ENCODE results near the genes ESD and RCBTB1.

- PRO-cap: bidirectional peak, plus-strand start at chr13:46797258, minus-strand start at chr13:46797102
- RAMPAGE, long total RNA, 2 experiments: start-site peak on the minus strand in 2 of 2 experiments, at chr13:46797123-46797181 at its widest, 45 to 547 reads per replicate
Measured at GRCh38 chr13:46797013-46798015, at the start of gene ESD. TSS of gene ESD (minus strand) at chr13:46797161.

- PRO-cap: no peak
- RAMPAGE, long total RNA, 2 experiments: no peak in any of the 2 experiments
Measured at GRCh38 chr13:47589334-47589675, 411.8 kb downstream of the SUCLA2 start.

DNA sequence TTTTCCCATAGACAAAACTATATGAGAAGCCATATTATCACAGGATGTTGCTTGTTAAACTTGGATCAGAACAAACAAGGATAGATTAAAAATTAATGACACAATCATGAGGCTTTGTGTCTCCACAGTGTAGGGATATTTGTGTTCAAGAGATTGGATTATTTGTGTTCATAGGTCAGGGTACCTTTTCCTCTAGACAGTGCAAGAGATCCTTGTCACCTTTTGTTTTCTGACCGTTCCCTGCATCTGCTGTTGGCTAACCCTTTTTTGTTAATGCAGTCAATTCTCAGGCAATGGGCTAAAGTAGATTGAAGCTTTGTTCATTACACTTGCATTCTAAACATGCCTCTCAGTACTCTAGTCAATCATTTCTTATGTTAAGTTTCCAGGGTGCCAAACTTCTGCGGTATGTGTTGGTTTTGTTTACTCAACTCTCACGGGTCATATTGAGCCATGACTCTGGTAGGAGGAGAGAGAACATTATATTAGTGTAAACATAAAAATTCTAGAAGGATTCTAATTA is 1.7 kb upstream of the MED4 start:
- PRO-cap: no peak
- RAMPAGE, long total RNA, 2 experiments: no peak in any of the 2 experiments

DNA sequence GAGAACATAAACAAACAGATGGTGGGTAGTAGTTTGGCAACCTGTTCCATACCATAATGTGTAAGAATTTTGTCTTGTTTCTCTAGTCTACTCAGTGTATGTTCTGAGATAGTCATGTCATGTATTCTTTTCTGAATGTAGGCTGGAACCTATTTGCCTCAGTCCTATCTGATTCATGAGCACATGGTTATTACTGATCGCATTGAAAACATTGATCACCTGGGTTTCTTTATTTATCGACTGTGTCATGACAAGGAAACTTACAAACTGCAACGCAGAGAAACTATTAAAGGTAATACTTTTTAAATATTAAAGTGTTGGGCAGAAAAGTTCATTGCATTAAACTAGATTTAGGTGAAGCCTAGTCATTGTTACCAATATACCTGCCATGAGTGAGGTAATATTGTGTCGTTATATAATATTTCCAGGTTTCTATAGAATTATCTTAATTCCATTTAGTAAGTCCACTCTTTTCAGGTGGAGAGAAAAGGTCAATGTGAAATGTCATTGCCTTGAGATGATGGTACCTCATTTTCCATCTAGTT is 25.7 kb downstream of the ITM2B start:
- PRO-cap: no peak
- RAMPAGE, long total RNA, 2 experiments: no peak in any of the 2 experiments

DNA sequence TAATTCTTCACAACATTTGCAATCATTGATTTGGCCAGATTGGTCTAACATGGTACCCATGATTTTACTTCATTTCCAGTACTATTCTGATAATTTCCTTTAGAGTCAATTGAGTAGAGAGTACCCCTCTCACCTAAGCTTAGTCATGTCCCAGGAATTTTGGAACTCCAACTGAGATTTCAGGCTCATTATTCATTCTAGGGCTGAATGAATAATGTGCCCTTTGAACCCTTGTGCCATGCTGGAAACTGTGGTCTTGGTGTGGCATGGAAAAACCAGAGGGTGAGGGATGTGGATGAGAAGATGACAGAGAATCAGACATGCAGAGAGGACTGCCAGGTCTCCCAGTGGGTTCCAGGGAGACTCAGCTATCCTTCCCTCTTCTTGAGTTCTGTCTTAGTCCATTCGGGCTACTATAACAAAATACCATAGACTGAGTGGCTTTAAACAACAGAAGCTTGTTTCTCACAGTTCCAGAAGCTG is 30.2 kb downstream of the ITM2B start:
- PRO-cap: no peak
- RAMPAGE, long total RNA, 2 experiments: no peak in any of the 2 experiments

DNA sequence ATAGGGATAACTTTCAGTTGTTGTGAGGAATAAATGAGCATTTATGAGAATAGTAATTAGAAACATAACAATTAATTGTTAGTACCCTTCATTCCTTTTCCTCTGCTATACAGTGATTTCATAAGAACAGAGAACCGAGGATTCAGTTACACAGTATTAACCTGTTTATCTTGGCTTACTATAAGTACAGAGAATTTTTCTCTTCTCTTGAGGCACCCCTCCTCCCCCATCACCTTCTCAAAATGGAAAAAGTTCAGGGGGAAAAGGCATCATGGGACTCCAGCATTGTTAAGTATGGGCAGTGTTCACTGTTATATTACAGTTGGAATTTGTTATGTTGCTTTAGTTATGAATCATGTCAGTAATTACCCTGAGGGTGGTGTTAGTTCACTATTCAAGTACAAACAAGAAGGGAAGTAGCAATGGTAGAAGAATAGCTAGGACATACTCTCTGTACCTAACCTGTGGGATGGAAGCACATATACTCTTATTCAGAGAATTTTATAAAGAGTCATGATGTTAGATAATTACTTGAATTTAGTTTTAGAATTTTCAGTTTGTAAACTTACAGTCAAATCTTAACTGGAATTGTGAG is 12.1 kb downstream of the LPAR6 start:
- PRO-cap: unidirectional peak, plus-strand start at position 422 of the sequence
- RAMPAGE, long total RNA, 2 experiments: no peak in any of the 2 experiments

DNA sequence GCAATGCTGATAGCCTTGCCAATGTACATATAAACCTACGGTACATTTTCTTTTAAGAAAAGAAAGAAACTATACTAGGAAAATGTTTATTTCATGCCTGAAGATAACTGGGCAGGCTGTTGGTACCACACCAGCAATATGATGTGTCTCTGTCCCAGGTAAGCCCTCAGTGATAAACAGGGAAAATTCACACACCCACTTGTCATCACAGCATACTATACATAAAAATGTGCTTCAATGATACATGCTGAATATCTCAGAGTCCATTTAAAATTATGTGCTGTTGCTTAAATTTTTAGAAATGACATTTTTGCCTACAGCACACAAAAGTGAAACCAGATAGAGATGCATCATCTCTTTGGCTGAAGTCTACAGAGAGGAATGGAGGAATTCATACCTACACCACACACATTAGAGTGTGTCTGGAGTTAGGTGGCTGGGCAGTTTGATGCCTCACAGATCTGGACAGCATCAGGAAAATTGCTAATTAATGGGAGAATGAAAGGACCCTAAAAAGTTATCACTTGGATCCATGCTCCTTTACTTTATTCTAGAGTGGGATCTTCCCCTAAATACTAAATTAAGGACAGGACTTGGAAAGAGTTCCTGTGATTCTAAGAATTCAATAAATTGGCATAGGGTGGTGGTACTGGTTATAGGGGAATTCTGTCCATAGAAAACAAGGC is 41.5 kb downstream of the RCBTB2 start:
- PRO-cap: no peak
- RAMPAGE, long total RNA, 2 experiments: no peak in any of the 2 experiments

DNA sequence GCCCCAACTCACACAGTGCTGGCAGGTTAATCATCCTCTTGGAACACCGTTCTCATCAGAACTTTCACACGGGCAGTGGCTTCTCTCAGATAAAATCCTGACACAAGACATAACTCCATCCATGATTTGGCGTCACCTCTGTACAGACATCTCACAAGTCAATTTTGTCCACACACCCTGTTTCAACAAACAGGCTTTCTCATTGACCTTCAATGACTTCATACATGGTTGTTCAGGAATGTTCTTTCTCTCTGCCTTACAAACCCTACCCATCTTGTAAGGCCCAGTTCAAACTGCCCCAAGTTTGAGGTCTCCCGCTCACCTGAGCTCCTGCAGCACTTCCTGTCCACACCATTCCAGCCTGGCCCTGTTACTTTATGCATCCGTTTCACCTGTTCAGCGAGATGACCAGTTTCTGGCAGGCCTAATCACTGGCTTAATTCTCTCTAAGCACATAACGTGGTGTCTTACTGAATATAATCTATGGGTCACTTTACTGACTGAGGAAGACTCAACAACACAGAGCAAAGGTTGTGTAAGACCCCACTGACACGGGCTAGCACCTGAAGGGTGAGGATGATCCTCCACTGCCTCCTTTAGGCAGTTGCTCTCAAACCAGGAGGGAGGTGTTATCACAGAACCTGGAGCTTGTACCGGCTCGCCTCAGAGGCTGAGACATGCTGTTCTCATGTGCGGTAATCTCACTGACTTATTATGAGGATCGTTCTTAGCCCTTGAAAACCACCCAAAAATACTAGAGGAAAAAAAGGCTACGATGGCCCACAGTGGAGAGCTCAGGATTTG is 28.5 kb downstream of the RCBTB2 start:
- PRO-cap: no peak
- RAMPAGE, long total RNA, 2 experiments: no peak in any of the 2 experiments

- PRO-cap: no peak
- RAMPAGE, long total RNA, 2 experiments: no peak in any of the 2 experiments
Measured at GRCh38 chr13:48655089-48655694, 1.5 kb downstream of the CYSLTR2 start.

DNA sequence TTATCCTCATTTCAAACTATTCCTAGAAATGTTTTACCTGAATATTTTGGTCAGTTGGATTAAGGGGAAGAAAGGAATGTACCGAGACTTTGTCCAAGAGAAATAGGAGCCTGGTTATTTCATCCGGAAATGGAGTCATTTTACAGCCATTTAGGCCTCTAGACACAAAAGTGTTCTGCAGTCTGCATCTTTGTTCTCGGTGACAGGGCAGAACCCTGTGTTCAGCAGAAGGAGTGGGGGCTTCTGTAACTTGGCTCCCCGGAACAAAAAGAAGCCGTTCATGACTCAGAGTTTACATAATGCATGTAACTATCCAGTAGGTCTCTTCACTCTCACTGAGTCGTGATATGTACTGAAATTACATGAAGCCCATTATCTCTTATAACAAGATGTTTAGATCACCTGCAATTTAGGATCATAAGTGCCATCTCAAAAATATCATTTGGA is 21.6 kb upstream of the FNDC3A start:
- PRO-cap: no peak
- RAMPAGE, long total RNA, 2 experiments: no peak in any of the 2 experiments

DNA sequence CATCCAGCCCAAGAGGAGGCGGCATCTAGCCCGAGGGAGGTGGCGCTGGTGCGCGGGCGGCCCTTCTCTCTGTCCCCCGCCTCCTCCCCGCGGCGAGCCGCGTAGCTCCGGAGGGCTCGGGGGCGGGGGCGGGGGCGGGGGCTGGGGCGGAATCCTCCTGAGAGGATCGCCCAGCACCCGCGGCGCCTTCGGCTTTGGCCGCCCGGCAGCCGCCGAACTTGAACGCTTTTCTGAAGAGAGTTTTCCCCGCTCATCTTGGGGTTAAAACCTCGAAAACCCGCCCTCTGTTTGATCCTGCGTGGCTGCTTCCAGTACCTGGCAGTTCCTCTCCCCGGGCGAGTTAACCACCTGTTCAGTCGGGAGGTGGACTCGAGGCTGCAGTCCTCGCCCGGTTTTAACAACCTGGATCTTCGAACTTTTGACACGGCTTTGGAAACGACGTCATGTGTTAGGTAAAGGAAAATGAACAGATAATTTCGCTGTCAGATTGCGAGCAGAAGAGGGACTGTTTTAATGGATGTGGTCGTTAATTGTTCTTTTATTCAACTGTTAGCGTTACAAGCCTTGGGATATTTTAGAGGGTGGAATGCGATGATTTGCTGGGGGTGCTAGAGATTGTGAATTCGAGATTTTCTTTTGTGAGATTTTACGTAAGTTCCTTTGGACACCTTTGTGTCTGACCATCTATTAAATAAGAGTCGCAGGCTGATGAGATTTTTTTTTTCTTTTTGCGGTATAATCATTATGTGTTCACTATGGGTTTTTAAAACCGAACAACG is 943 bp downstream of the FNDC3A start:
- PRO-cap: bidirectional peak, plus-strand start at position 137 of the sequence, minus-strand start at position 74 of the sequence; bidirectional peak, plus-strand start at position 355 of the sequence, minus-strand start at position 232 of the sequence
- RAMPAGE, long total RNA, 2 experiments: start-site peak on the plus strand in 2 of 2 experiments, centred at positions 164 to 338 of the sequence, 25 to 35 reads per replicate; start-site peak on the minus strand in 1 of 2 experiments, centred at position 34 of the sequence, 5 reads per replicate

GRCh38 chr13:49585350-49586573 is at the start of gene RCBTB1:
TSS of gene RCBTB1 (minus strand) at chr13:49585558.
- PRO-cap: bidirectional peak, plus-strand start at chr13:49585605, minus-strand start at chr13:49585504
- RAMPAGE, long total RNA, 2 experiments: start-site peak on the minus strand in 2 of 2 experiments, at chr13:49585539-49585587 at its widest, 158 to 177 reads per replicate

GRCh38 chr13:49671844-49672593 is 19.3 kb downstream of the EBPL start:
- PRO-cap: no peak
- RAMPAGE, long total RNA, 2 experiments: no peak in any of the 2 experiments

DNA sequence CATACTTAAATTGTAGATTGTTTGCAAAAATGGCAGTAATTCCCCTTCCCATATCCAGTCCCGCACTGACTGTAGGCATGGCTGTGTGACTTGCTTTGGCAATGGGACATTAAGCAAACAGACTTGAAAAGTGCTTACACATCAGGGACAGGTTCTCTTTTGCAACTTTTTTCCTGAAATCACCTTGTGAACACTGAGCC is 42.2 kb upstream of the EBPL start:
- PRO-cap: no peak
- RAMPAGE, long total RNA, 2 experiments: no peak in any of the 2 experiments

DNA sequence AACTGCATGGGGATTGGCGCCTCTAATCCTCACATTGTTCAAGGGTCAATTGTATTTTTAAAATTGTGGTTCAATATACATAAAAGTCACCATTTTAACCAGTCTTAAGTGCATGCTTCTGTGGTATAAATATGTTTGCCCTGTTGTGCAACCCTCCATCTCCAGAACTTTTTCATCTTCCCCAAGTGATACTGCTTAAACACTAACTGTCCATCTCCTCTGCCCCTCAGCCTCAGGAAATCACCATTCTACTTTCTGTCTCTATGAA is 38.0 kb downstream of the KCNRG start:
- PRO-cap: no peak
- RAMPAGE, long total RNA, 2 experiments: no peak in any of the 2 experiments

GRCh38 chr13:50080393-50080759 is 65.1 kb downstream of the KCNRG start:
- PRO-cap: bidirectional peak, plus-strand start at chr13:50080791, minus-strand start at chr13:50080608
- RAMPAGE, long total RNA, 2 experiments: no peak in any of the 2 experiments

GRCh38 chr13:50122274-50123364 is 107.4 kb downstream of the KCNRG start:
- PRO-cap: no peak
- RAMPAGE, long total RNA, 2 experiments: no peak in any of the 2 experiments

DNA sequence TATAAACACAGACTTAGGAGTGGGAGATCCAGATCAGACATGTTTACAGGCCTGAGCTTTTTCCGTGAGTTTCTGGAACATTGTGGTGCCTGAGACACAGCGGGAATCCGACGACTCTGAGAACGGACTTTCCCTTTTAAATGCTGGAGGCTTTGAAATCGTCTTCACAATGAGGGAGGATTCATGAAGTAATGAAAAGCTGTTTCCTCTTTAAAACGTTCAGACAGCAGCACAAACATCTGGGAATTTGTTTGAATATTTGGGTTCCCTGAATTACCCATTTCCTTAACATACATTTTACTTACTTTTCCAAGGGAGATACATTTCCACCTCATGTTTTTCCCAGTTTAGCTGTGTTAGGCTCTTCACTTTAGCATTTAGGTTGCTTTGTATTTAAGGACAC is 125.9 kb downstream of the KCNRG start:
- PRO-cap: no peak
- RAMPAGE, long total RNA, 2 experiments: no peak in any of the 2 experiments

DNA sequence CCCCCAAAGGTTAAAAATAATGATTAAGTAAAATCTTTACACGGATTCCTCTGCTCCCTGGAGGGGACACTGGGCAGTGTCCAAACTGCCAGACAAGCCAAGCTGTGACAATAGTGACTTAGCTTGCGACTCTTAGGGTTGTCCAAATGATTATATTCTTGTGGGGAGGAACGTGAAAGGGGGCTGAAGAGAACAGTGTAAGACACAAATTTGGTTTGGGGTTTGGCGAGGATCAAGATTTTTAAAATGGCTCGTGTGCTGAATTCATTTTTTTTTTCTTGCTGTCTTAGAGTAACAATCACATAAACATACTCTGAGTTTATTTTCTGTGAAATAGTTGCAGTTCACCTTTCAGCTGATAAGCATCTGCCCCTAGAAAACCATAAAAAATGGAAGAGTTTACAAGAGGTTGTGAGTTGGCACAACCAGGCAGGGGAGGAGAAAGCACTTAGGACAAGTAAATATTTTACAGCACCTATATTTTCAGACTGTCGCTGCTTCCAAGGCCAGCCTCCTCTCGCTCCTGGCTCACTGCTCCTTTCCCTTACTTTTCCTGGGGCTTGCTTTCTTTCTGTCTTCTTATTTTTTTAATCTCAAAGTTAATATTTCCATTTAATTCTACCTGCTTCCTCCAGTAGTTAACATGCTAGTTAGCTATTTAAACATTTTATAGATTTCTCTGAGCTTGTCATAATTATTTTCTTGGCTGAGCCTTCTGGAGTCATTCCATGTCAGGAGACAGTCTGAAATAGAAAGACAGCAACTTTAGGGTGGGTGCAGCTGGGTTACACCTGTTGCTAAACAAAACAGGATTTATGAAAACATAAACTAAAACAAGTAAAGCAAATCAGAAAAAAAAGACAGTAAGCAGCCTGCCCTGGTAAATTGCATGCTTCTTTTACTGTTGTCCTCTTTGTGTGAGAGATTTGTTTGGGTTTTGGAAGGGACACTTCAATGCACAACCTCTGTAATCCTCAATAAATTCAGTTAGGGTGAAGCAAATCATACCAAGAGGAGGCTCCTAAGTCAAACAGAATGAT is 330.2 kb downstream of the DLEU7 start:
- PRO-cap: no peak
- RAMPAGE, long total RNA, 2 experiments: no peak in any of the 2 experiments

- PRO-cap: no peak
- RAMPAGE, long total RNA, 2 experiments: no peak in any of the 2 experiments
Measured at GRCh38 chr13:50630188-50630496, 213.3 kb downstream of the DLEU7 start.

Measured in prostate gland (tissue), 2 donors.